Zone of skin (tissue), 1 donor: ENCODE measurements around a stretch of chr10.

DNA sequence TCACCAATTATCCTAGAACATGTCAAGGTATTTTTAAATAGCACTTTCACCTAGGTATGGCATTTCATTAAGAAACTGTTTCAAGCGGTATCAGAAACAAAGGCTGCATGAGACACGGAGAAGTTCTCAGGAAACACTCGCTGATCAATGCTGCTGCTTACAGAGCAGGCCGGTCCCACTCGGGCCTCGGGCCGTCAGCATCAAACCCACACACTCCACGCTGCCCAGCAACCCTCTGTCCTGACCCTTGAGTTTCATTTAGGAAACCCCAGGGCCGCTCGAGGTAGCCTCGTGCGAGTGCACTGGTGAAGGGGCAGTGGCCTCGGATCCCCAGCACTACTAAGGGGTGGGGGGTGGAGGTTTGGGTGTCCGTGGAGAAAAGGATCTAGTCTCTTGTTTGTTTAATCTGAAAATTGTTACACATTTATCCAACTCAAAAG lies 4.0 kb downstream of the KLF6 start:
- RRBS: no CpG with 5 or more reads among the region's 14 CpGs

- RRBS: no CpG with 5 or more reads among the region's 6 CpGs
Measured at GRCh38 chr10:3794693-3795056, 9.7 kb upstream of the KLF6 start.

GRCh38 chr10:3811169-3812119 lies 26.4 kb upstream of the KLF6 start:
- RRBS: no CpG with 5 or more reads among the region's 11 CpGs

DNA sequence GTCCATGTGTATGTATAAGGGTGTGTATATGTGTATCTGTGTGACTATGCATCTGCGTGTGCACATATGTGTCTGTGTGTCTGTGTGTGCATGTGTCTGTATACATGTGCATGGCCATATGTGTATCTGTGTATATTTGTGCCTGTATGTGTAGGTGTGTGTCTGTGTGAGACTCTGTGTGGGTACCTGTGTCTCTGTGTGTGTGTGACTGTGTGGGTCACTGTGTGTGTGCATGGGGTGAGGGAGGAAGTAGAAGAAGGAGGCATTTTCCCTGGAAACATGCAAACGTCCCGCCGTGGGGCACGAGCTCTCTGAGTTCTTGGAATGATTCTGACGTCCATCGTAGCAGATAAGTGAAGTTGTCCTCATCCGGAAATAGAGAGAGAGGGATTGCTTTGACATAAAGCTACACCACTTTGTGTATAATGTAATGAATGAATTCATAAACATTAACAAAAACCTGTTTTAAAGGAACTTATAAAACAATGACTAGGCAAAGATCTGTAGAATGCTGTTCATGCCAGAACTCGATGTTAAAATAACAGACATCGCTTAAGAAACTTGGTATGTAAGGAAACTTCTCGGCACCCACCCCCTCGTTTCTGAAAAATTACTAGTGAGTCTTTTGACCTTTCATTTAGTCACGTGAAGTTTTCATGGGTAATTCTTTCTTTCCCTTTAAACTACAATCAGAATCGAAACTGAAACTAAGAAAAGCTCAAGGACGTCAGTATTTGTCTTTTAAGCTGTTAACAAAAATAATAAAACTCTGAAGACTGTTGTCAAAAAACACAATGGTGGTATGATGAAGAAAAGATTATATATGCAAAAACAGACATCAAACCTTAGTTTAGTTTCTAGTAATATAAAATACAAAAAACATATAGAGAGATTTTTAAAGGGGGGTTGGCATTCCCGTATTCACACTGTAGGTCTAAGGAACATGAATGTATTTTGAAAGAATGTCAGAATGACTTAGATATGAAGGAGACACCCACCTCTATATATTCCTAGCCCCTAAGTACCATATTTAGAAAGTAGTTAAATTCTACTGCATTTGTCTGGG lies 43.7 kb upstream of the KLF6 start:
- RRBS: no CpG with 5 or more reads among the region's 16 CpGs

DNA sequence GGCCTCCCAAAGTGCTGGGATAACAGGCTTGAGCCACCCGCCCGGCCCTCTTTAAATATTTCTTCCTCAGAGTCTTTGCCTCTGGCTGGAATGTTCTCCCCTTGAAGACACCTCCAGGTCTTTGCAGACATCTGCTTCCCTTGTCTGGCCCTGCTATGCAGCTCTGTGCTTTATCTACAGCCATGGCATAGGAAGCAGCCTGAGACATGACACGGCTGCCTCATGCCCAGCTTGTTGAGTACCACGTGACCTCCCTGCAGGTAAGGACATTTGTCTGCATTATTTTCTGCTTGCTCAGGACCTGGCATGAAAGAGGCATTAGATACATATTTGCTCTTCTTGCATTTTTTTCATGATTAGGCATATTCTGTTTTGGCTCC lies 113.8 kb upstream of the KLF6 start:
- RRBS: no CpG with 5 or more reads among the region's 4 CpGs

GRCh38 chr10:3911503-3912407 lies 126.7 kb upstream of the KLF6 start:
- RRBS: no CpG with 5 or more reads among the region's 16 CpGs

DNA sequence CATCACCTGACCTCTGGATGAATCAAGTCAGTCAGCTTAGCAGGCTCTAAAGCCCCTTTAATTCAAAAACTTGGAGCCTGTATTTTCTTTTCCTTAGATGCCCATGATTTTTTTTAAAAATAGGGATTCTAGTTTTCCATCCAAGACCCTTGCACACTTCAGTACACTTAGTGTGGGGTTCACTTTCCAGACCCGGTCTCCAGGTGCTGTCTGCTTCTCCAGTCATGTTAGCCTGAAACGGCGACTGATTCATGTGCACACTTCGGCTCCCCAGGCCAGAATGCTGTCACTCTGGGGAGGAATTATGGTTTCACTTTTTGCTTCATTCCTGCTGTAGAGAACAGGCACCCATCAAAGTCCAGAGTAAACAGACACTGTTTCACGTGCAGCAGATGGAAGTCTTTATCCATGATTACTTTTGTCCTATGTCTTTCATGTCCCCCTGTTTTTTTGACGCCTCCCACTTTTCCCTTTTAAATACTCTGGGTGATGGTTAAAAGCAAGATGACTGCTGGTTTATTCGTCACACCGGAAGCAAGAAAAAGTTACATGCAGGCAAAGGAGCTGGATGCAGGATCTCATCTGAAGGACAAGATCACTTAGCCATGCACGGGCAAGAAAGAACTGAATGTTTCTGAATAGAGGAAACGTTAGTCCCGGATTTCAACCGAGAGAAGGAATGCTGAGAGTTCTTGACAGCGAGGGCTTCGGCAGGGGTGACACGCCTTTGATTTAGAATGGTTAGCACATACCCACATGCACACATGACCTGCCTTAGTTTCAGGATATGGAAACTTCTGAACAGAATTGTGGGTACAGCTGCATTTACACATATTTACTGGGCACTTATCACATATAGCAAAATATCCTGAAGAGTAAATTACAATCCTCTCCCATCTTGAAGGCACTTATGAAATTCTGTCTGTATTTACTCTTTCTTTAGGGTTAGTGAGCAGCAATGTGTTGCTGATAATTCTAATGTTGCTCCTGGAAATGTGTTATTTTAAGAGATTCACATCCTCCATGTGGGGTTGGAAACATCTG lies 250.0 kb upstream of the KLF6 start:
- RRBS: 4% methylated on average over 3 of the region's 15 CpGs

DNA sequence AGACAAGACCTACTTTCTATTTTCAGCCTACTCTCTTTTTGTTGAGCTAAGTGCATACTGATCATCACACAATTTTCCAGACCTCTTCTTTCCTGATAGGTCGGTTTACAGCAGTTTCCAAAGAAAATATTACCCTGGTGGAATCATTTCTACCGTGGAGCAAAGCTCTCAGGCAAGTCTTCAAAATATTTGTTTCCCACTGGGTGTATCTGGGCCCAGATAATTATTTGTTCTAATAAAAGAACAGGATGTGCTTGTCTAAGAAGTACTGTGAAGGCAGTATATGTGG lies 412.0 kb upstream of the KLF6 start:
- RRBS: no CpG with 5 or more reads among the region's 2 CpGs

DNA sequence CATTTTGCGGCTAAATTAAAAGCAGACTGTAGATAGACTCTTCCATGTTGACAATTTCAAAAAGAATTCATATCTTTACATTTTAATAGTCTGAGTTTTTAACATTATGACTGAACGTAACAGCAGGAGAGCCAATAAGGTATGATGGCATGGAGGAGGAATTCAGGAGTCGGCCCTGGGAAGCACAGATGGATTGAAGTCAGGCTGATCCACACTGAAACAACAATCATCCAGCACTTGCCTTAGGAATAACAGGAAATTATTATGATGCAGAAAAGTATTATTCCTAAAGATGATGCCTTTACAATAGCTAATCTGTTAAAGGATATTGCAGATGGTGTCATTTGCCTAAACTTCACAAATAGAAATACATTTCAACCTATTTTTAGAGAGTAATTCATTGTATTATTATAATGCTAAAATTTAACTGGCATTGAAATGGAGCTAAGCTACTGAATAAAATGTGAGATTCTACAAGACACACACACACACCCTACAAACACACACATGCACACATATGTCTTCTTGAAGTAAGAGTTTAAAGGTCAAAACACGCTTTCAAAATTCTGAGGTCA lies 456.0 kb upstream of the KLF6 start:
- RRBS: no CpG with 5 or more reads among the region's 4 CpGs

DNA sequence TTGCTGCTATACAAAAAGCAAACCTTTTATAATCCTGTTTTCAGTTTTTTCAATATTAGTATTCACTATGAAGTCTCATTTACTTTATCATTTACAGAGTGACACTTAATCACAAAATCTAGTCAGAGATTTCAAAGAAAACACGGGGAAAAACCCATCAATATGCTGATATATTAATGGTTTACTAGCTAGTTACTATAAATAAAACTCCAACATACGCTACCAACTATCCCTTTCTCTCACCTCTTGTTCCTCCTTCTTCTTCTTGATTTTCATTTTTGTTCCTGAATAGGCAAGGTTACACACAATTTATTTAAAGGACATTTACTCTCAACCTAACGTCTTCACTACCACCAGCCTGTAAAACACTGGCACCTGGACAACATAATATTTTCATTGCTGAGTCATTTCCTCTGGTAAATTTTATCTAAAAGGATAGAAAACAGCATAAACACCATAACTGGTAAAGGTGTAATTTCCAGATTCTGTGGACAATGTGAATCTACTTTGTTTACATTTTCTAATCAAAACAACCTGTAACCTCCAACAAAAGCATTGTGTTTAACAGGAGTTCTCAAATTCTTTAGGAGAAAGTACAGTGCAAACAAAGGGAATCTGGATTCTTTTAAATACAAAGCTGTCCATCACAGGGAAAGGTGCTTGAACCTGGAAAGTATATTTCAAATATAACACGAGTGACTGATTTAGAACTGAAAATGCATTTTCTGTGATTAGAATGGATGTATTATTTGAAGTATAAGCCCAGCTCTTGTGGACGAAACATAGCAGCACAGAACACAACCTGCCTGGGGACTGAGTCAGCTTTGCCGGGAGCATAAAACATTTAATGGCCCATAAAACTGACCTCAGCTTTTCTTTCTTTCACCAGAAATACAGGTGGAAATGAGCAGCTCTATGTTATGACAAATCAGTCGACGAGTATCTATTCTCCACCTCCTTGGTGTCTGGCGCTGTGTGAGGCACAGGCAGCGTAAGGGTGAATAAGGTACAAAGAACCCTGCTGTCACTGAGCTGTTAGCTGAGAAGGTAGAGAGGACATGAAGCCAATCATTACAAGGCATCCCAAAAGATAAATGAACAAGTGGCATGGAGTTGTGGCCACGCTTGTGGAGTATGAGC lies 471.9 kb upstream of the AKR1E2 start:
- RRBS: no CpG with 5 or more reads among the region's 11 CpGs

GRCh38 chr10:4662433-4662898 lies 163.5 kb upstream of the AKR1E2 start:
- RRBS: no CpG with 5 or more reads among the region's 6 CpGs

DNA sequence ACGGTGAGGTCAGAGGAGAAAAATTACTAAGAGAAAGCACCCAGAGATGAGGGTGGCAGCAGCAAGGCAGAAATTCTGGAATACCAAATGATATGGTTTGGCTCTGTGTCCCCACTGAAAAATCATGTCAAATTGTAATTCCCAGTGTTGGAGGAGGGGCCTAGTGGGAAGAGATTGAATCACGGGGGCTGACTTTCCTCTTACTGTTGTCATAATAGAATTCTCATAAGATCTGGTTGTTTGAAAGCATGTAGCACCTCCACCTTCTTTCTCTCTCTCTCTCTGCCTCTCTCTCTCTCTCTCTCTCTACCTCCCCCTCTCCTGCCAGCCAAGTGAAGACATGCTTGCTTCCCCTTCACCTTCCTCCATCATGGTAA lies 19.3 kb upstream of the AKR1C1 start:
- RRBS: no CpG with 5 or more reads among the region's 2 CpGs

- RRBS: no CpG with 5 or more reads among the region's 1 CpG
Measured at GRCh38 chr10:5014923-5015515, 11.4 kb upstream of the AKR1C2 start.

DNA sequence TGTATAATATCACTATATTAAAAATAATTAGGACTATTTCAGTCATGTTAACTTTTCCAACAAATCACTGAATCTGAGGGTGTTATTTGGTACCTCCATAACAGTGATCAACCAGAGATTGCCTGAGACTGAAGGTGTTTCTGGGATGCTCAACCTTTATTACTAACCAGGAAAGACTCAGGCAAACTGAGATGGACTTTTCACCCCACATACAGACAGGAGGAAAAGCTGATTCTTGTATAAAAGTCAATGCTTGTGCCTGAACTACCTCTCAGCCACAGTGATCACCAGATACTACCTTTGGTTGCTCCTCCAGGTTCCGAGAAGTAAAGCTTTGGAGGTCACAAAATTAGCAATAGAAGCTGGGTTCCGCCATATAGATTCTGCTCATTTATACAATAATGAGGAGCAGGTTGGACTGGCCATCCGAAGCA lies 1.9 kb downstream of the AKR1C3 start:
- RRBS: no CpG with 5 or more reads among the region's 3 CpGs

GRCh38 chr10:5527771-5528256 lies 3.1 kb downstream of the CALML3 start:
- RRBS: no CpG with 5 or more reads among the region's 5 CpGs

DNA sequence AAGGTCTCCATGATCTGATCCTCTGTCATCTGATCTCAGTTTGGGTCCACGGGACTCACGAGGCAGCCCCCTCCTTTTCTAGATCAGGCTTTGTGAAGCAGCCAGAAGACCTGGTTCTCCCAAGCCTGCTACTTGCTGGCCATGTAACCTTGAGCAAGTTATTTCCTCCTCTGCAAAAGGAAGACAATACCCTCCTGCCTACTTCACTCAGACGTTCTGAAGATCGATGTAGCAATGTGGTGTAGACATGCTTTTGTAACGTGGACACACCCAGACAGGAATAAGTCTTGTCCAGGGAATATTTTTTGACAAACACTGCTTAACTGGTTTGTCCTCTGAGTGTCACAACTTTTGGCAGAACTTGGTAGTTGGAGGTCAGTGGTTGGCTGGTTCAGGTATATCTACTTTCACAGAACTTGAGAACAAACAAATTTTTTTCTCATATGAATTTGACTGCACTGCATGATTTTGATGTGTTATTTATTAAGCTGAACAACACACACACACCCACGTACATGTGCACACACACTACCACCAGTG lies 19.6 kb downstream of the CALML3 start:
- RRBS: no CpG with 5 or more reads among the region's 6 CpGs

GRCh38 chr10:5551580-5552633 lies 27.1 kb downstream of the CALML3 start:
- RRBS: 18% methylated on average over 3 of the region's 17 CpGs

GRCh38 chr10:5617903-5618370 lies 48.5 kb downstream of the ASB13 start:
- RRBS: no CpG with 5 or more reads among the region's 10 CpGs

DNA sequence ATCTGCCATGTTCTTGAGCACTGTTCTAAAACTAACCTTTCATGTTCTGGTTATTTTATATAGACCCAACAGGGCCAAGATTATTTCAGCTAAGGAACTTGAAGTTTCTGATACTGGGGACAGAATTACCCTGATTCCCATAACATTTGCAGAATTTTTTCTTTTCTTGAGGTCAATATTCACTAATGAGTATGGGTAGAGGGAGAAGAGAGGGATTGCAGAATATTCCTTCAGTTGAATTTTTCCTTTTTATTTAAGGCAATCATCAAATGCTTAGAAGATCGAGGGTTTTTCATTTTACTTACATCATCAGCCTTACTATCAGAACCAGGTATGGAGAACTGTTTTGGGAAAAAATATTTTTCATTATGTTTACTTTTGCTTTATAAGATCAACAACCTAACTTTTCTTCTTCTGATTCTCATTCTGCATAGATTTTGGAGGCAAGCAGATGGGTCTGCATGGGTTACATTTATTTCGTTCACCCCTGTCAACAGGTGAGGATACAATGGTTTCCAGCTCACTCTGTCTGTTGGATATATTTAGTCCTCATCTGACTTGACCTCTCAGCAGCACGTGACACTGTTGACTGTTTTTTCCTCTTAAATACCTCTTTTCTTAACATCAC lies 42.1 kb downstream of the TASOR2 start:
- RRBS: no CpG with 5 or more reads among the region's 3 CpGs